Frontal cortex (tissue), 2 donors: Measurements from ENCODE around the genes LRRC47 and DFFB.

- RAMPAGE, long total RNA, result no peak
These were observed 85.1 kb upstream of the ARHGEF16 start for GRCh38 chr1:3369258-3369860.

- RAMPAGE, long total RNA, result no peak
These were observed 75.0 kb downstream of the ARHGEF16 start for GRCh38 chr1:3529409-3529851.

DNA sequence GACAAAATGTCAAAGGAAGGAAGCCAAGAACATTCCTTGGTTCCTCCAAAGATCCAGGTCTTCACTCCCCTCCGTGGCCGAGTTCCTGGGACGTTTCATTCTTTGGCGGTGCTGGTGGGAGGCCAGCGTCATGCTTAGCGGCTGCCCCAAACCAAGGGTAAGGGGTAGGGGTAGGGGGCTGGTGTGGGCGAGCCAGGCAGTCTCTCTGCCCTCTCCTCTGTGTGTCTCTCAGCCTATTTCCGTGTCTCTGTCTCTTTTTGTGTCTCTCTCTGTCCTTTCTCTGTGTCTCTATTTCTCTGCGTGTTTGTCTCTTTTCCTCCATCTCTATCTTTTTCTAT, 49.4 kb downstream of the MEGF6 start:
- RAMPAGE, long total RNA, result no peak

DNA sequence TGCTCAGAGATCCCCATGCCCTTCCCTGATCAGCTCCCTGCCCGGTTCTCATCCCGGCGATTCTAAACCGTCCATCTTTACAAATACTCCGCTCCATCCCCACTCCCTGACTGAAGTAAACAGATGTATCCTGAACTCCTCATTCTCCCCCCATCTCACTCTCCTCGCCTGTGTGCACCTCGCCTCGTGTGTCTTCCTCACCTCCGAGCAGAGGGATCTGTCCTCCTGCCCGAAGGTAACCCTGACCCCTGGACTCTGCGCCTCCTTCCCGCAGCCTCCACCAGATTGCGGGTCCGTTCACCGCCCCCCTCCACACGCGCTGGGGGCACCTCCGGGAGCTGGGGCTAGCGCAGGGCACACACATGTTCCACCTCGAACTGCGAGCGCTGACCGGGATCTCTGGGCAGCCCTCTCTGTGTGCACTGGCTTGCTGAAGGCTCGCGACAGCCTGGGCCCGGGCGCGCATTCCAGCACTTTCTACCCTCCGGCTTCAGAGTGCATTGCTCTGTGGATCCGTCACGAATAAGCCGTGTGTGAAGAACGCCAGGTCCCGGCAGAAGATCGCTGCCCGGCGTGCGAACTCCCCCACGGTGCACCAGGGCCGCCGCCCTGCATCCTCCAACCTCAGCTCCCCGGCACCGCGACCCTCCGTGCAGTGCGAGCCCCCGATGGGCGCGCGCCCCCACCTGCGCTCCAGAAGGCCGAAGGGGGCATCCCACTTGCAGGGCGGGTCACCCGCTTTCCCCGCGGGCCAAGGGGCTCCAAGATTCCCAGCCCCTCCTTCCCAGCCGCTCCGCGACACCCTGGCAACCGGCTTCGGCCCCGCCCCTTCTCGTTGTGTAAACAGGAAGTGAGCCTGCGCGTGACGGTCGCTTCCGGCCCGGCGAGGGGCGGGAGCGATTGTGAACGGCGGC, 612 bp upstream of the TPRG1L start:
- RAMPAGE, long total RNA, result no peak

GRCh38 chr1:3669395-3670081, 17.2 kb downstream of the TP73 start:
- RAMPAGE, long total RNA, result no peak

DNA sequence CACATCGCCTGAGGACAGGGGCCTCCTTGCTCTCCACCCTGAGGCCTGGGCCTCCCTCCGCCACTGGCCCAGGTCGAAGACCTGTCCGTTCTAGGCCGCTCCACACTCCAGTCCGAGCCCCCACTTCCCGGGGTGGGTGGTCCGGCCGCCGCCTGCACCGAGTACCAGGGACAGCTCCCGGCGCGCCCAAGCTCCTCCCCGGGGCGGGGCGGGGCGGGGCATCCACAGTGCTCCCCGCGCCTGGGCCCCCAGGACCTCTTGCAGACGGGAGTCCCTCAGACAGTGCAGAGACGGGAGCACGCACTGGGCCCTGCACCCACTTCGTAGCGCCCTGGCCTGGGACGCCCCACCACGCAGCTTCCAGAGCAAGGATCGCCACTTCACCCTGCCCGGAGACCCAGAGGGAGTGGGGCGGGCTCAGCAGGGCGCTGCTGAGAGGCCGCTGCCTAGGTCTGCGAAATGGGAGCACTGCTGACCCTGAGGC, 34.2 kb upstream of the CCDC27 start:
- RAMPAGE, long total RNA, result no peak

- RAMPAGE, long total RNA, result no peak
These were observed 12.3 kb upstream of the CCDC27 start for GRCh38 chr1:3739786-3740452.

DNA sequence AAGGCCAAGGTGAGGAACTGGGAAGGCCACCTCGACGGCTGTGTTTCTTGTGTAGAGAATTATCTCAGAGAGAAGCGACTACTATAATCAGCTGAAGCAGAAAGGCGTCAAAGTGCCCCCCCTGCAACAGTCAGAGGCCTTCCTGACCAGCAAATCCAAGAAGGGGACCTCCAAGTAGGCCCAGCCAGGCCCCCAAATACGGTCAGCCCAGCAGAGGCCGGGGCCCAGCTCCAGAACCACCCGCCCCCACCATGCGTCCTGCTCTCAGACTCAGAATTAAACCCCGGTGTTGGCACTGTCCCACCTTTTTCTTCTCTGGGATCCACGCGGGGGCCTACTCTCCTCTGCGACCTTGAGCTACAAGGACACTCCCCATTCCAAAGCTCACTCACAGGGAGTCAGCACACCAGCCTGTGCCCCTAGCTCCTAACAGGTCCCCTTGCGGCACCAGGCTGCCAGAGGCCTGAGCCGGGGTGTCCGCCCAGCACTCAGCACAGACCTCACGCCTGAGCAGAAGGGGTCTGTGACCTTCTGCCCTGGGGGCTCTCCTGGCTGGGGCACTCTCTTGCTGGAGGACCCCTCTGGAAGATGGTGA, 1.1 kb upstream of the SMIM1 start:
- RAMPAGE, long total RNA, result no peak

- RAMPAGE, long total RNA, result no peak
These were observed 2.5 kb downstream of the SMIM1 start for GRCh38 chr1:3774611-3775808.

DNA sequence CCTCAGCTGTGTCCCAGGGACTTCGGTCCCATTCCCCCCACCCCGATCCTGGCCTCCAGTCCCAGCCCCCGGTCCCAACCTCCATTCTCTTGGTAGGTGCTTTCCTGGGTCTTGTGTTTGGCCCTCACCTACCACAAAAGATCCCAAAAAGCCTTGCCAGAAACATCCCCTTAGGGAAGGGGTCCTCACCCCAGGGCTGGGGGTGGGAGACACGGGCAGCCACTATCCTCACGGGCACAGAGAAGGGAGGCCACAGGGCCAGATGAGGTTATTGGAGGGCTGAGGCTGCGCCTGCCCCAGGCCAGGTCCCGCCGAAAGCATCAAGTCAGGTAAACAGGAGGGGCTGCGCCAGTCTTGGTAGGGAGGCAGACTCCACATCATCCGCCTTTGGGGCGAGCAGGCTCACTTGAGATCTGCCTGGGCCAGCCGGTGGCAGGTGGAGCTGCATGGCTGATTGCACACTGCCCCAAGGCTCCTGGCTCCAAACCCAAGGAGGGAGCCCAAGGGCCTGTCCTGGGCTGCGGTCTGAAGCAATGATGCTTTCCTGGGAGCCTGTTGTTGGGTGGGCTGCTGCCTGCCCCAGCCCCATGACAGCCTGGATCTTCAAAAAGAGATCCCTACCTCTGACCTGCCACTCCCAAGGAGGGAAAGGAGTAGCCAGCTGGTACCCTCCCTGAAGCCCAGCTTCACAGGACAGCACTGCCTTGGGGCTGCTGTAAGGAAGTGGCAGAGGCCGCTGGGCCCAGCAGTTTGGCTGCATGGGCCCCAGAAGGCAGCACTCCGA, 4.5 kb downstream of the SMIM1 start:
- RAMPAGE, long total RNA, result no peak

DNA sequence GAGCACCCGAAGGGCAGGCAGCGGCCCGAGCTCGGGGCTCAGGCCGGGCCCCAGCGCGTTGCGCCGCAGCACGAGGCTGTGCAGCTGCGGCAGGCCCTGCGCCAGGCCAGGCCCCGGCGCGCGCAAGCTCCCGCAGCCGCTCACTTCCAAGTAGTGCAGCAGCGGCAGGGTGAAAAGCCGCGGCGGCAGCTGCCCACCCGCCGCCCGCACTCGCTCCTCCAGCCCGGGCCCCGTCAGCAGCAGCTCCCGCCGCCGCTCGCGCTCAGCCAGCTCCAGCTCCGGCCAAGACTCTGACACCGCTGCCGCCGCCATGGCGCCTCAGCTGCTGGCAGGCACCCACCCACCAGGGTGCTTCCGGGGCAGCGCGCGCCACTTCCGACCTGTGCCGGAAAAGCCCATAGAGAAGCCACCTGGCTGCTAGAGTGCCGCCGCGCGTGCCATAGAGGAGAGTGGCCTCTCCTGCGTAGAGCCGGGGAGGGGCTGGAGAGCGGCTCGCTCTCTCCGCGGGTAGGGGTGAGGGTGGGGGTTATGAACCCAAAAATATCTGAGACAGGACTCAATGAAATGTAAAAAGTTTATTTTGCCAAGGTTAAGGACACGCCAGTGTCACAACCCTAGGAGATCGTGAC, at the start of gene LRRC47:
Gene LRRC47 (minus strand): TSS at position 334 of the 629 bp plus-strand sequence.
- RAMPAGE, long total RNA, result no peak

DNA sequence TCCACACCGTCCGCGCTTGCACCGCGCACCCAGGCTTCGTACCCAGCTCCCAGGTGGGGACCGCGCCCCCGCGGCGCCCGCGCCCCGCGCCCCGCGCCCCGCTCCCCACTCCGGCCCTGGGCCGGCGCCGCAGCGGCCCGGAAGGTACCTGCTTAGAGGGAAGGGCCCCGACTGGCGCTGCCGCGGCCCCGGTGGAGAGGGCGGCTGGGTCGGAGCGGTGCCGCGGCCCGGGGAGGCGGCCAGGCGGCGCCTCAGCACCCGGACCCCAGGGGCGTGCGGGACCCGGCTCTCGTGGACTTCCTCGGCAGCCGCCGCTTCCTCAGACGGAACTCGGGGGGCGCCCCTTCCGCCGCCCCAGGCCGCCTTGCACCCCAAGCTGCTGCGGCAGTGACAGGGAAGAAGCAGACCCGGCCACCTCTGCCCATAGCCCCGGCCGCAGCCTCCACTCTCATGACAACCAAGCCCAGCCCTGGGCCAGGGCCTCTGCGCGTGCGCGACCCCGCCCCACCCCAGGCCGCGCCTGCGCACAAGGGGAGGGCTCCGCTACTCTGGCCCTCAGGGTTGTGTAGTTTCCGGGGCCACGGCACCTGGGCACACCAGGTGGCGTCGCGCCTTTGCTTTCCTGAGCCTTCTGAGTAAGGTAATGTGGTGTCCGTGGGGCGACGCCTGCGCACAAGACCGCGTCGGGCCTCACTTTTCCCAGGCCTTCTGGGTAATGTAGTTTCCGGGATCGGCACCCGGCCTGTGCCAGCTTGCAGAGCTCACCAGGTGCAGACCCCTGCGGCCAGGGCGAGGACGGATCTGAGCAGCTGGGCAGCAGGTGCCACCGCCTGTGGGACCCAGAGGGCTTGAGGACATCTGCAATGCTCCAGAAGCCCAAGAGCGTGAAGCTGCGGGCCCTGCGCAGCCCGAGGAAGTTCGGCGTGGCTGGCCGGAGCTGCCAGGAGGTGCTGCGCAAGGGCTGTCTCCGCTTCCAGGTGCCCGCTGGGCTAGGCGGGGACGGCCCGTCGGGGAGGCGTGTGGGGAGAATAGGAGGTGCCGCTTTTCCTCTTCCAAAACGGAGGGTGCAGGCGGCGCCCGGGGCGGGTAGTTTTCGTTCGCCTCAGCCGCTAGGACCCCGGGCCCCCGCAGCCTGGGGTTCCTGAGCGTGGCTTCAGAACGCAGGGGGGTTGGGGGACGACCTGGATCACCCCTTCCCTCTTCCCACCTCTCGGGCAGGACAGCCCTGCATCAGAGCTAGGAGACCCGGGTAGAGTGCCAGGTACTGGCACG, at the start of gene DFFB:
Gene DFFB (plus strand): TSS at position 736 of the 1,272 bp plus-strand sequence.
- RAMPAGE, long total RNA, result no peak

- RAMPAGE, long total RNA, result no peak
These were observed 142.1 kb downstream of the AJAP1 start for GRCh38 chr1:4796355-4797008.

GRCh38 chr1:4977309-4978186, 323.1 kb downstream of the AJAP1 start:
- RAMPAGE, long total RNA, result no peak

- RAMPAGE, long total RNA, result no peak
These were observed 69.4 kb downstream of the NPHP4 start for GRCh38 chr1:5922757-5923215.

DNA sequence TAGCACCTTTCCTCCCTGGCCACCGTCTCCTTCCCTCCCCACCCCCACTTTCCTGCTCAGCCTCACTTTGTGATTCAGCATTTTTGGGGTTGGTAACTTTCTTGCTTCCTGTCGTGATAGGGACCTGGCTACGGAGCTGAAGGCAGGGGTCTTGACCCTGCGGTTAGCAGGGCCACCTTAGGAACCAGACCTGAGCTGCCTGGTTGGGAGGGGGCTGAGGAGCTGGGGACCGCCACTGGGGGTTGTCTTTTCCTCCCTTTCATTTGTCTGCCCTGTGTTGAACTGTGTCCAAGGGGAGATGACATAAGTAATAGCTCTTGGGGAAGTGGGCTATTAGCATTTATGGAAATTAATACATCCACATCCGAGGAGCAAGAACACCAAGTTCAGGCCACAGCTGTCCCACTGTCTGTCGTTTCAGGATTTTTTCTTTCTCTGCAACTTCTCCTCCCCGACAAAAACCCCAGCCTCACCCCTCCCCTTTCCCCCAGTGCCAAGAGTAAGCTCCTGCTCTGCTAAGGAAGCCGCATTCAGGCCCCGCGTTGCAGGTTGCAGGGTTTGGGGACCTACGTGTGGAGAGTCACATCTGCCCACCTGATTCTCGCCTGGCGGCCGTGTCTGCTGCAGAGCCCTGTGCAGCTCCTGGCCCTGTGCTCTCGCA, 1.6 kb upstream of the NPHP4 start:
- RAMPAGE, long total RNA, result no peak

DNA sequence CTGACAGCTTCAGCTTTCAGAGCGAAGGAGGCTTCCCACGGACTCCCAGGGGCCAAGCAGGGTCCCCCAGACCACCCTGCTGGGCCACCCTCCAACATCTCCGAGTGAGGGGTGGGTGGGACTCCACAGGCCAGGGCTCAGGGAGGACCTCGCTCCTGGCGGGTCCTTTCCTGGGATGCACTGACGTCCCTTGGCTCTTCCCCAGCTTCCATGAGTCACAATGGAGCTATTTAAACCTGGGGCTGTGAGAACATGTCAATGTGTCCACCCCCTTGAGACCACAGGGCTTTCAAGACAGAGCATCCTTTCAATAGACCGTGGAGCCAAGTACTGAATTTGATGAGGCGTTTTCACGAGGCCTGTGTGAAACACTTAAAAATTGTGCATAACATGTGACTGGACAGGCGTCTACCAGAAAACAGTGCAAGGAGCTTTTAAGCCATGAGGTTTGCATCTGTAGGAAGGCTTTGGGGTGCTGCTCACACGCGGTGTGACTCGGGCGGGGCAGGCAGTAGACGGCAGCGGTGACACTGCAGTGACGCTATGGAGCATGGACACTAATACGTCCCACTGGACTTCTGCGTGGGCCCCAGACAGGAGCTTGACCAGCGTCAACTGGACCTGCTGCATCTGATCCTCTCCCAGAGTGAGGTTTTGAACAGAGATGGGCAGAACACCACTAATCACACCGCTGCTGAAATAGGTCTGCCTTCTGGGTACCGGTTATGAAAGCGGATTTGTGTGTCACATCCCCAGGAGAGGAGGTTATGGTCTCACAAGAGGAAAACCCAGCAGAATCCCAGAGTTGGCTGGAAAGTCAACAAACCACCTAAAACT, 24.2 kb upstream of the NPHP4 start:
- RAMPAGE, long total RNA, result no peak

- RAMPAGE, long total RNA, result no peak
These were observed 20.4 kb upstream of the KCNAB2 start for GRCh38 chr1:6025124-6025834.

GRCh38 chr1:6097312-6098209, 51.9 kb downstream of the KCNAB2 start:
- RAMPAGE, long total RNA, result no peak

GRCh38 chr1:6099486-6100531, 54.1 kb downstream of the KCNAB2 start:
- RAMPAGE, long total RNA, result no peak